ENCODE measurements around a stretch of chr2.

GRCh38 chr2:147297688-147298386 lies 547.0 kb upstream of the ACVR2A start:
- PRO-cap = no peak

- PRO-cap = no peak
These were observed 429 bp downstream of the ACVR2A start for GRCh38 chr2:147845347-147845568.

DNA sequence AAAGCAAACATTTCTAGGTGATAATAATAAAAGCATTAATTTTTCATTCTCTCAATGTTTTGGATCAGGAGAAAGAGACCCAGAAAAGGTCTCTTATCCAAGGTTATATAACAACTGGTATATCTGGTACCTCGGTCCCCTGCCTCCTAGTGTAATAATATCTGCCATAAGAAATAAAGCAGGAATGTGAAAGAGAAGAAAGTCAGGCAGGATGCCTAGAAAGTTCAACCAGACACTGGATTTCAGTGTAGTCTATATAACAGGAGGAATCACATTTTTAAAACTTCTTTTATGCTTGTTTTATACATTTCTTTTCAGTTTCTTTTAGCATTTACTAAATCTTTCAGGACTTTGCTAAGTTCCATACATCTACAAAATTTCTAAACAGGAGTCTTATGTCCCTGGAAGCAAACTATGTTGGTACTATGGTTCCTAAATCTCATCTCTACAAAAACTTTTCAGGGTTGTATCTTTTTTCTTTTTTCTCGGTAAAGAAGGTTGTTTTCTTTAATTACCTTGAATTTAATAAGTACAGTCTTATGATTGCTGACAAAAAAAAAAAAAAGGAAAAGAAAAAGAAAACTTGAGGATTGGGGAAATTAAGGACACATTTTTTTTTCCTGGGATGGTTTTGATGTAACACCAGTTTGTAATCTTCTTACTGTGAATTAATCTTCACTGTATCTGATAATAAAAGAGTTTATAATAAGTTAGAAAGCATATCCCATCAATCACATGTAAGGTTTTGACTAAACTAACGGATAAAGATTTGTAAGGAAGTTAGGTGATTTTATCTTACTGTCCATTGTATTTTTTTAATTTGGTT lies 17.3 kb downstream of the MBD5 start:
- PRO-cap = no peak

GRCh38 chr2:148262728-148263706 lies 242.1 kb downstream of the MBD5 start:
- PRO-cap = no peak

DNA sequence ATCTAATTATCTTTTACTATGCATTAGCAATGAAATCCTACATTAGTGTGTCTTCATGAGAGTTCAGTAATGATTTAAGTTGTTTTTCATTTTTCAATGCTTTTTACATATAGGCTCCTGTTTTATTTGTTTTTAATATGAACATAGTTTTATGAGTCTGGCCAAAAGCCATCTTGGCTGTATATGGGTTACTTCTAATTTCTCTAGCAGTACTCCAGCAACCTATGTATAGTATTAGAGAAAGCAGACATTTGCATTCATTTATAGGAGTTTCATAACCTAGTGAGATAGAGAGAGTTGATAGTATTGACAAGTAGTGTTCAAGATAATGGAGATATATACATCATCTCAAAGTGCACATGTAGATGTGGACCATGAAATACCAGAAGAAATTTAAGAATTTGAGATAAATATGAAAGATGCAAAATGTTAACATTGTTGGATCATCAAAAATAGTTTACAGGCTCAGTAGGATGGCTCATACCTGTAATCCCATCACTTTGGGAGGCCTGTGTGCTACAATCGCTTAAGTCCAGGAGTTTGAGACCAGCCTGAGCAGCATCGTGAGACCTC lies 242.9 kb downstream of the MBD5 start:
- PRO-cap = no peak

GRCh38 chr2:148645981-148646351 lies 1.4 kb downstream of the EPC2 start:
- PRO-cap = no peak

DNA sequence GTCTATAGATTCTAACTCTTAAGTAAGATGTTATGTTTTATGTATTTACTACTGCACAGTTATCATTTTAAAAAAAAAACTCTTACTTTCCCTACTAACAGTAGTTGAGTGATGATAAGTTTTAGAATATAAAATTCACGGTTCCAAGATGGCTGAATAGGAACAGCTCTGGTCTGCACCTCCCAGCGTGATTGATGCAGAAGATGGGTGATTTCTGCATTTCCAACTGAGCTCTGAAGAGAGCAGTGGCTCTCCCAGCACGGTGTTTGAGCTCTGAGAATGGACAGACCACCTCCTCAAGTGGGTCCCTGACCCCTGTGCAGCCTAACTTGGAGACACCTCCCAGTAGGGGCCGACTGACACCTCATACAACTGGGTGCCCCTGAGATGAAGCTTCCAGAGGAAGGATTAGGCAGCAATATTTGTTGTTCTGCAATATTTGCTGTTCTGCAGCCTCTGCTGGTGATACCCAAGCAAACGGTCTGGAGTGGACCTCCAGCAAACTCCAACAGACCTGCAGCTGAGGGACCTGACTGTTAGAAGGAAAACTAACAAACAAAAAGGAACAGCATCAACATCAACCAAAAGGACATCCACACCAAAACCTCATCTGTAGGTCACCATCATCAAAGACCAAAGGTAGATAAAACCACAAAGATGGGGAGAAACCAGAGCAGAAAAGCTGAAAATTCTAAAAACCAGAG lies 60.8 kb downstream of the EPC2 start:
- PRO-cap = no peak

DNA sequence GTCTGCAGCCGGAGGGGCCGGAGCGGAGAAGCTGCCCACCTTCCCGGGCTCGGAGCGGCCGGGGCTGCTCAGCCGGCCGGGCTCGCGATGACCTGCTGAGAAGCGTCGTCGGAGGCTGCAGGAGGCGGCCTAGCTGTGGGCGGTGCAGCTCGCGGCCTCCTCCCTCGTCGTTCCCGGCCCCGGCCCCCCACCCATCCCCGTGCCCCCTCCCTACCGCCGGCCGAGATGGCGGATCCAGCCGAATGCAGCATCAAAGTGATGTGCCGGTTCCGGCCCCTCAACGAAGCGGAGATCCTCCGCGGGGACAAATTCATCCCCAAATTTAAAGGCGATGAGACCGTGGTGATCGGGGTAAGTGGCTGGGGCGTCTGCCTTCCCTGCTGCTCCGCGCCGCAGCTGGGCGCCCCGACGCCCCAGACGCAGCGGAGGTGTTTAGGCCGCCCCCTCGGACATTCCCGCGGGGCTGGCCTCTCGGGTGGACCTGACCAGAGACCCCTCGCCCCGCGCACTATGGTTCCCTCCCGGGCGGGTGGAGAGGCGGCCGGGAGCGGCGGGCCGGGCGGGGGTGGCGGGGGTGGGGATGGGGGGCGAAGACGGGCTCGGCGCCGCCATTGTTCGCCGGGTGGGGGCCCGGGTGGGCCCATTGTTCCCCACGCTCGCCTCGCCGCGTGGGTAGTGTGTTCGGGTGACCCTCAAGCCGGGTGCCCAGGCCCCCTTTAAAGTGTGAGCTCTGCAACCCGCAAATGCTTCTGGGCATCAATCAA lies 548 bp downstream of the KIF5C start:
- PRO-cap = no peak

- PRO-cap = no peak
These were observed 38.9 kb upstream of the LYPD6B start for GRCh38 chr2:148999503-149000065.

DNA sequence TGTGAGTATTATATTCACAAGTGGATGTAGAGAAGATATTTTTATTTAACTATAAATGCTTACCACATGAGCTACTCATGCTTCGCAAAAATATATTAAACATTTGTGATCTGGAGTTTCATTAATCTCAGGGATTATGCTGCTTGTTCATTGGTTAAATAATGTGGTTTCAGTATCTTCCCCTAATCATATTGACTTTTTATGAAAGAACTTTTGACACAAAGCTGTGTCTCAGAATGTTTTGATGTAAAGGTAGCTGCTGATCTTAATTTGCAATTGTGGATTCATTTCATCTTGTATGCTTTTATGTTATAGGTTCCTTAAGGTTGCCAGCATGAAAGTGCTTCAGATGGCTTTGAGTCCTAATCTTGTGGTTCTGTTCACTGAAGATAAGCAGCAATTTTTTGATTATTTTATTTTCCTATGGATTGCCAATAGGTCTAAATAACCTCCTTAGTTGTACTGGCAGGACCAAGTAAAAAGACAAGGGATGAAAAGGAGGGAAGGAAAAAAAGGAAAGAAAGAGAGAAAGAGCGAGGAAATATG lies 92.5 kb downstream of the LYPD6B start:
- PRO-cap = no peak

- PRO-cap = no peak
These were observed 167.9 kb downstream of the RND3 start for GRCh38 chr2:150319548-150319924.

- PRO-cap = bidirectional peak, plus-strand start at chr2:150485509, minus-strand start at chr2:150485395
These were observed 2.3 kb downstream of the RND3 start for GRCh38 chr2:150485105-150485608.

DNA sequence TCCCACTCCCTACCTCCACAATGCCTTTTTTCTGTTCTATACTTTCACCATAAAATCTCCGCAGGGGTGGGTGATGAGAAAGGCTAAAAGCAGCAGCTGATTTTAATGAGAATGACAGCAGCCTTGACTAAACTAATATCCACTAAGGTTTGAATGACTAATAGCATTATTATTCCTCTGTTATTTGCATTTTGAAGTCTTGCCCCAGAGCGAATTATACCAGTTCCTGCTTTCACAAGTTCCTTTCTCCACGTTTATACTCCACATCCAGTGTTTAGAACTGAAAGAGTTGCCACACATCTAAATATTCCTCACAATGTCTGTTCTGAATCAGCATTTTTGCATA lies 41.9 kb upstream of the RND3 start:
- PRO-cap = no peak

DNA sequence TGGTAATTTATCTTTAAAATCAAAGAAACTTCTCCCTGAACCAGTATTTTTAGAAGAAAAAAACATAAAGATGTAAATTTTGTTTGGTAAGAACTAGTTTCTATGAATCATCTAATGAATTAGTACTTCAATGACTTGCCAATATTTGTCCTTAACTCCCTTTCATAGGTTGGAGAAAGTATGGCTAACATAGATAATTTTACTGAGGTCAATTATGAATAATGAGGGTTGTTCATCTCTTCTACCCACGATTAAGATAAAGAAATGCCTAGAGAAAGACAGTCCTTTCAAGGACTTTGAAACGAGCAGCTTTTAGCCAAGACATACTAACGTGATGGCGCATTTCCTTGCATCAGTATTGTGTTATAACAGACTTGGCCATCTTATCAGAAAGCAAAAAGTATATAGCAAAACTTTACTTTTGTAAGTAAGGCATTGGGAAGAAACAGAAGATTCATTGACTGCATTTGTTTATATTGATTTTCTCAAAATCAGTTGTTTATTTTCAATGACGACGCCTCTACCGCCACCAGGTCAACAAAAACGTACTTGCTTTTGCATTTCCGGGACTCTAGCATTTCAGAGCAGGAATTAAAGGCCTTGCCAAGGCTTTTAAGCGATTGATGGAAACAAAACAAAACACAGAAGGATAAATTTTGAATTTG lies 1.0 kb downstream of the RBM43 start:
- PRO-cap = no peak

- PRO-cap = no peak
These were observed 13.8 kb upstream of the RBM43 start for GRCh38 chr2:151275351-151275911.

GRCh38 chr2:151288756-151288980 lies 800 bp downstream of the NMI start:
- PRO-cap = no peak

GRCh38 chr2:151733684-151734288 lies 490 bp downstream of the NEB start:
- PRO-cap = no peak

GRCh38 chr2:151771154-151772347 lies 37.3 kb upstream of the NEB start:
- PRO-cap = no peak

- PRO-cap = no peak
These were observed 16.0 kb upstream of the ARL5A start for GRCh38 chr2:151844017-151844776.

GRCh38 chr2:151973294-151973795 lies 125.5 kb downstream of the CACNB4 start:
- PRO-cap = no peak